AG10803 (cell line): ENCODE data around the gene ERCC4.

DNA sequence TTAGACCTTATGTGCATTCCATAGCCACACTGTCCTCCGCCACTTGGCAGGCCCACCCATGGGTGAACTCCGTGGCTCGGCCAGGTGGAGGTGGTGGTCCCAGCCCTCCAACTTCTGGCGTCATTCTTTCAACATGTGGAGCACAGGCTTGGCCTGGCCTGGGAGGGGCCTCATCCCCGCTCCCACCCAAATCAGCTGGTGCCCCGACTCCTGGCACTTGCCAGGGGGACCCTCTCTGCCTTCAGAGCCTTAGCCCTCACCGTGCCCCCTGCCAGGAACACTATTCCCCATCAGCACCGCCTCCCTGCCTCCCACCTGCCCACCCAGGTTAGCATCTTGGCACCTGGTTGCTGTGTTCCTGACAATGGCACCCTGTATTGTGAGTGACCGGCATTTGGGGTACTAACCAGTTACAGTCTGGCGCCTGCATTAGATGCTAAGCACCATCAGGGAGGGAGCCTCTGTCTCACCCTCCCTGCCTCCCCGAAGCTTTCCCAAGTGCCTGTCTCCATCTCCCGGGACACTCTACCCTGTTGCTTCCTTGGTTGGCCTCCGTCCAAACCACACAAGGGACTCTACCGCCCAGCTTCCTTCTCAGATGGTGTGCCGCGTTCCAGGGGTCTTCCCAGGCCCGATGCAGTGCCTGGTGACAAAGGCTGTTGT lies 6.4 kb downstream of the SNN start:
- RRBS, result no CpG with 5 or more reads among the region's 17 CpGs

GRCh38 chr16:11676458-11677102 lies 8.3 kb downstream of the SNN start:
- RRBS, result no CpG with 5 or more reads among the region's 18 CpGs

- RRBS, result no CpG with 5 or more reads among the region's 10 CpGs
Observed at GRCh38 chr16:11687523-11688157, 19.4 kb downstream of the SNN start.

DNA sequence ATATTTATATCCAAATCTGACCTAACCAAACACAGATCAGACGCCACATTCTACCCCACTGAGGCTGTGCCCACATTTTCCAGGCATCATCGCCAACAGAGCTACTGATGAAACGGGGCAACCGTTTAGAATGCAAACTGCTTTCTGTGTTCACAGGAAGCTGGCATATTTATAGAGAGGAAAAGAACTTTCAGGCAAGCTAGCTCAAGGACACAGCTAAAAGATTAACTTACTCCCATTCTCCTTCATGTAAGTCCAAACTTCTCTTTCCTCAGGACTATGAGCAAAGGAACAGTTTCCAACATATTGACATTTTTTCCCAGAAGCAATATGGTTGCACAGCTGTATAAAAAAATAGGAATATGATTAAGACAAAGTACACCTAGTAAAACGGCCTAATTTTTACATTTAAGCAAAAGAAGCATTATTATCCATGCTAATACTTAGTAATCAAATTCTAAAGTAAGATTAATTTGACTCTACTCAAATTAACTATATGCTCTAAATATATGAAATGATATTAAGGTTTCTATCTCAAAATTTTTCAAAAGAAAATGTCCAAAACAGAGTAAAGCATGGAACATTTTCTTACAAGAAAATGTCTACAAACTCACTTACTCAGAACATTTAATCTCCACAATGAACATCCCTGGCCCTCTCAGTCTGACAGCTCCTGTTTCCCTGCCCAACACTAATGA lies 15.7 kb upstream of the TXNDC11 start:
- RRBS, result no CpG with 5 or more reads among the region's 5 CpGs

DNA sequence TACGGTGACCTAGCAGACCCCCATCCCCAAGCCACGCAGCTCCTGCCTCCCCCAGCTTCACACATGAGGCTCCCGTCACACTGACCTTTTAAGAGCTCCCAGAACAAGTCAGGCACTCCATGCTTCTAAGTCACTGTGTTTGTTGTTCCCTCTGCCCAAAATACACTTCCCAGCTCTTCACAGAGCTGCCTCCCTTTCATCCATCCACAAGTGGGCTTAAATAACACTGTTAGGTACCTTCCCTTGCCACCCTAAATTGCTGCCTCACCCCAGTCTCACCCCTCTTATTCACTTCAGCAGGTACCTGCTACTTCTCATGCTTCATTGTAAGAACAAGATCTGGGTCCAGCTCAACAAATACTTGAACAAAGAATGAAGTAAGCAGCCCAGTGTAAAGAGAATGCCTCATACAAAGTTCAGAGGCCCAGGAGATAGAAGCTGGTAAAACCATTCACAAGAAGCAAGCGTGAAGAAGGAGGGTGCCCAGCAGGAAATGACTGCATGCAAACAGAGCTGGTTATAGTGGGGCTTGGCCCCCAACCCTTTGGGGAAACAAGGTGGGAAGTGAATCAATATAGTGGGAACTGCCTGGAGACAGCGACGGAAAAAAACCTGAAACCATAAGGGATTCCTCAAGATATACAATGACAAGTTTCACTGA lies 5.7 kb downstream of the ZC3H7A start:
- RRBS, result no CpG with 5 or more reads among the region's 6 CpGs

- RRBS, result no CpG with 5 or more reads among the region's 7 CpGs
Observed at GRCh38 chr16:11994259-11995076, 17.9 kb downstream of the SNX29 start.

DNA sequence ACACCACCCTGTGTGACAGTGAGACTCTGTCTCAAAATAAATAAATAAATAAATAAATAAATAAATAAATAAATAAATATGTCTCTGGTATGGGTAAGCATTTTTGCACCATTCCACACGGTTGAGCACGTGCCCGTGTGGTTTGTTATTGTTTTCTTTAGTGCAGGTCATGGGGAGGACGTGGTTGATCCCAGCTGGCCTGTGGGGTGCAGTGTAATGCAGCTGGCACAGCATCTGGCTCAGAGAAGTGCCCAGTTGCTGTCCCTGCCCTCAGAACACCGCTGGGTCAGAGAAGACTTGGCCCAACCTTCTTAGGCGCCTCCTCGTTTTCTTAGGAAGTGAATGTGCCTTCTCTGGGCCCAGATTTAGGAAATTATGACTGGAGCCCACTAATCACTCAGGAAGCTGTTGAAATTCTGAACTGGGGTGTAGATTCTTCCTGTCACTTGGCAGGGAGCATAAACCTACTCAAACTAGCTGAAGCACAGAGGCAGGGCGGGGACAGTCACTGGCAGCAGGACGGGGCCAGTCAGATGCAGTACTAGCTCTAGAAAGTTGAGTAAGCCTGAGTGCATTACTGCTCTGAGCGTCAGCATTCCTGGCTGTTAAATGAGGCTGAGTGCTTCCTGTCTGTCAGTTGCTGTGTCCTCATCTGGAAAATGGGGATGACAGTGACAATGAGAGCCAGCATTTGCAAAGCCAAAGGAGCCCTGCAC lies 86.0 kb downstream of the SNX29 start:
- RRBS, result no CpG with 5 or more reads among the region's 10 CpGs

DNA sequence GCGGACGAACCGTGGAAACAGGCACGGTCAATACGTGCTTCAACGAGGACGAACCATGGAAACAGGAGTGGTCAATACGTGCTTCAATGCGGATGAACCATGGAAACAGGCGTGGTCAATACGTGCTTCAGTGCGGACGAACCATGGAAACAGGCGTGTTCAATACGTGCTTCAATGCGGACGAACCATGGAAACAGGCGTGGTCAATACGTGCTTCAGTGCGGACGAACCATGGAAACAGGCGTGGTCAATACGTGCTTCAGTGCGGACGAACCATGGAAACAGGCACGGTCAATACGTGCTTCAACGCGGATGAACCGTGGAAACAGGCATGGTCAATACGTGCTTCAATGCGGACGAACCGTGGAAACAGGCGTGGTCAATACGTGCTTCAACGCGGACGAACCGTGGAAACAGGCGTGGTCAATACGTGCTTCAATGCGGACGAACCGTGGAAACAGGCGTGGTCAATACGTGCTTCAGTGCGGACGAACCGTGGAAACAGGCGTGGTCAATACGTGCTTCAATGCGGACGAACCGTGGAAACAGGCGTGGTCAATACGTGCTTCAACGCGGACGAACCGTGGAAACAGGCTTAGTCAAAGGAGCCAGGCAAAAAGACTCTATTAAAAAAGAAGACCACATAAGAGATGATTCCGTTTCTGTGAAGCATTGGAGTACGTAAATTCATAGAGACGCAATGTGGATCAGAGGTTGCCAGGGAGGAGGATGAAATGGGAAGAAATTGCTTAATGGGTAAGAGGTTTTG lies 140.5 kb downstream of the SNX29 start:
- RRBS, result no CpG with 5 or more reads among the region's 64 CpGs

DNA sequence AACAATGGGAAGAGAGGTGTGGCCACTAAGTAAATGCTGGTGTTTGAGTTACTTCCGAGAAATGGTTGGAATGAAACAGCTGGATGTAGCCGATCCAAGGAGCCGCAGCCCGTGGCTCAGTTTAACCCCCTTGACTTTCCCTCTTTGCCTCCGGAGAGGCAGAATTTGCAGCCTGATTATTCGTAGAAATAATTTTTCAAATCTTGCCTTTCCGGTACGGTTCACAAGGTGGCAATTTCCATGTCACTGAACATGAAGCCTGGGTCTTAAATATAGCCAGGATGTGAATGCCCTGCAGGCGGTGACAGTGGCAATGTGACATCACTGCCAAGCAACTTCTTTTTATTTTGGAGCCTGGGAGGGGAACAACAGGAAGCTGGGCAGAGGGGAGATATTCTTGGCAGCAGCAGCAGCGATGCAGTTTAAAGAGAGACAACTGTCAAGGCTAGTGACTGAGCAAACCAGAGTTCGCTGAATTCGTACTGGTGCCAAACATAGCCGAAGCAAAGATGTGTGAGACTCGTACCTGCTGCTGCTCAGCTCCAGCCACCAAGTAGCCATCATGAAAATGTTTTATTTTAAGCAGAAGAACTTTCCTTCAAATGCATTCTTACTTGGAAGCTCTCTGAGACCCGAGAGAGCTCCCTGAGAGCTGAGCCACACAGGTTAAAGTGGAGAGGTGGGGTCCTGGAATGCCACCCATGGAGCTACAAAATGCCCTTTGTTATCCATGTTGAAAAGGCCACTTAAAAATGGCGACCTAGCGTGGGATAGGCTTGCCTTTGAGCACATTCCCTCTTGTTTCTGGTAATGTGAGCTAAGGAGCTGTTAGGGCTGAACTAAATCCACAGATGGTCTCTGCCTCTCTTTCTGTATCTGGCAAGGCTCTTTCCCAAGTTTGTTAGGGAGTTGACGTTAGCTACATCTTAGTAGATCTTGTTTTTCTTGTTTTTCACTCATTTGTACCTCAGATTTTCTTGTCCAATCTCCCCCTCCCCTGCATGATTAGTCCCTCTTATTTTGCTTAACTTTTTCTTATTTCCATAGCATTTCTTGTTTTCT lies 171.3 kb downstream of the SNX29 start:
- RRBS, result 26% methylated on average over 3 of the region's 18 CpGs

DNA sequence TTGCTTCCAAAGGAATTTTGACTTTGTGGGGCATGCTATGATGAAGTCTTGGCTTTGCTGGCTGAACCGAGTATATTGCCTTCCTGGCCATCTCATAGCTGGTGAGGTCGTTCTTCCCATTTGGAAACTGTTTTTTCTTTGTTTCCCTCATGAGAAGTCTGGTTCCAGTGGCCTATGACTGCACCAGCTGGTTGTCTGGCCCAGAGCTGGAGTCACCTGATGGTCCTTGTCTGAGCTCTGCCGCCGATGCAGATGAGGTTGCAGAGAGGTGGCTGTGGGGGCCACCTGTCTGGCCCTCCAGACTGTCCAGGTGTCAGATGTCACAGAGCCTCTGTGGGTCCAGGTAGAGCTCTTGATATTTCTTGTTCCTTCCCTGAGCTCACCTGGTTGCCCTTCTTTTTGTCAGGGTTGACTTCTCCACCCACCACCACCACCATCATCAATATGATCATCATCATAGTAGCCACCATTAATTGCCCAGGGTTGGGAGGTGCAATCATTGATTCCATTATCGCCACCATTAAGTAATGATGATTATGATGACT lies 190.6 kb downstream of the SNX29 start:
- RRBS, result no CpG with 5 or more reads among the region's 5 CpGs

DNA sequence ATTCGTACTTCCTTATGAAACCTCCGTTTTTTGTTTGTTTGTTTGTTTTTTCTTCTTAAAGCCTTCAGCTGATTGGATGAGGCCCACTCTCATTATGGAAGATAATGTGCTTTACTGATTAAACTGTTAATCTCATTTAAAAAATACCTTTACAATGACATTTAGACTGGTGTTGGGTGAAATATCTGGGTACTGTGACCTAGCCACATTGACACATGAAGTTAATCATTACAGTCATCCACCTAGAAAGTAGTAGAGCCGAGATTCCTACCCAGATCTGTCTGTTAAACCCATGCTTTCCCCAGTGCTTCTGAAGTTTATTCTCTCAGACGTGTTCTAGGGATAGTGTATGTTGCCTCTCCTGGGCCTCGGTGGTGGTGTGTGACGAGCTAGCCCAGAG lies 235.2 kb downstream of the SNX29 start:
- RRBS, result no CpG with 5 or more reads among the region's 6 CpGs

DNA sequence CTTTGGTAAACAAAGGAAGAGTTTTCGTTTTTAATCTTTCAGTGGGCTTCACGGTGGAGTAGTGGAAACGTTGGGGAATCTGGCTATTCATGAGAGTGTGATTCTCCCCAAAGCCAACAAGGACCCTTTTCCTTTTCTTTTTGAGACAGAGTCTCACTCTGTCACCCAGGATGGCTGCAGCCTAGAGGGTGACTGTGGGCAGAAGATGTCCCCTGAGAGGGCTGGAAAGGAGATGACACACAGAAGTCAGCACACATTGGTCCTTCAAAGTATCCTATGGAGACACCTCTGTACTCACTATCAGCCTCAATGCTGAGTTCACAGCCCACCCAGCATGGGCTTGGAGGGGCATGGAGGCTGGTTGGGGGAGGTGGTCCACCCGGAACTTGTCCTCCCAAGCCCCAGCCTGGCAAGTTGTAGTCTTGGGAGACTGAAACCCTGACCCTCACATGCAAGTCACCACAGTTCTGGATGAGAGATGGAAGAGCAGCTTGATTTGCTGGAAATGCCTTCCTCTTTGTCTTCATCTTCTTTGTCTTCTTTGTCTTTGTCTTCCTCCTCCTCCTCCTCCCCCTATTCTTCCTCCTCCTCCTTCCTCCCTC lies 256.1 kb downstream of the SNX29 start:
- RRBS, result no CpG with 5 or more reads among the region's 4 CpGs

DNA sequence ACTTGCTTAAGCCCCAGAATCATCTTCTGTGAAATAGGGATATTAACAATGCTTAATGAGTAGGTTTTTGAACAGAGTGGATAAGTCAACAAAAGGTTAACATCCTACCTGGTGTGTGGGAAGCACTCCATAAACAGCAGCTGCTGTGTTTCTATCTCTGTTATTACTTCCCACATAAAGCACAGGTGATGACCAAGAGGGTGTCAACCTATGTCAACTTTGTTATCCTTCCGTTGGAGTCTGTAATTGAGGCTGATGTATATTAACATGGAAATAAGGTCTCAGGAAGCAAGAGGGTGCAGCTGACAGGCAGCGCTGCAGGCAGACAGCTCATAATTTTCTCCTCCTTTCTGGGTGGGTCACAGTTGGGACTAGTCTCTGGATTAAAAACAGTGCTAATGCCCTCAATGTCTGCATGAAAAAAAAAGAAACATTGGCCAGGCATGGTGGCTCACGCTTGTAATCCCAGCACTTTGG lies 269.4 kb downstream of the SNX29 start:
- RRBS, result no CpG with 5 or more reads among the region's 3 CpGs

GRCh38 chr16:12532811-12533281 lies 270.8 kb downstream of the CPPED1 start:
- RRBS, result no CpG with 5 or more reads among the region's 15 CpGs

- RRBS, result no CpG with 5 or more reads among the region's 12 CpGs
Observed at GRCh38 chr16:12612384-12613029, 191.2 kb downstream of the CPPED1 start.

GRCh38 chr16:13919489-13920551 lies at the start of gene ERCC4:
TSS of gene ERCC4 (plus strand) at chr16:13920154.
- RRBS, result 1% methylated on average over 14 of the region's 66 CpGs

GRCh38 chr16:13999713-14000388 lies 71.3 kb upstream of the MRTFB start:
- RRBS, result no CpG with 5 or more reads among the region's 14 CpGs

DNA sequence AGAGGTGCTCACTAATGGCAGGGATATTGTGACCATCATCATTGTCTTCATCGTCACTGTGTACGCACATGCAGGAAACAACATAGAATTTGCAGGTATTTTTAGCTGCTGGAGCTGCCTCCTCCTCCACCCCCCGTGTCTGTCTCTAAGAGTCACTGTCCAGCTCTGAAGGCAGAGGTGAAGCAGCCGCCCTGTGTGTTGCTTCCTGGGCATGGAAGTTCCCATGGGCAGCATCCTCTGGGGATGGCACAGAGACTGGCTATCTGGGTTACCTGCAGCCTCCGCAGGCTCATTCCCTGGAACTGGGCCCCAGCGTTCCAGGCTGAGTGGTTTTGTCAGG lies 41.6 kb upstream of the MRTFB start:
- RRBS, result no CpG with 5 or more reads among the region's 6 CpGs

- RRBS, result no CpG with 5 or more reads among the region's 9 CpGs
Observed at GRCh38 chr16:14050493-14051038, 20.6 kb upstream of the MRTFB start.

GRCh38 chr16:14190529-14191049 lies 119.5 kb downstream of the MRTFB start:
- RRBS, result no CpG with 5 or more reads among the region's 4 CpGs